Mesenchymal stem cell of Wharton's jelly (primary cell): ENCODE results near the gene GPX2.

GRCh38 chr14:63205050-63205331 lies 748 bp downstream of the RHOJ start:
- CAGE, long polyA plus RNA, result no peak

DNA sequence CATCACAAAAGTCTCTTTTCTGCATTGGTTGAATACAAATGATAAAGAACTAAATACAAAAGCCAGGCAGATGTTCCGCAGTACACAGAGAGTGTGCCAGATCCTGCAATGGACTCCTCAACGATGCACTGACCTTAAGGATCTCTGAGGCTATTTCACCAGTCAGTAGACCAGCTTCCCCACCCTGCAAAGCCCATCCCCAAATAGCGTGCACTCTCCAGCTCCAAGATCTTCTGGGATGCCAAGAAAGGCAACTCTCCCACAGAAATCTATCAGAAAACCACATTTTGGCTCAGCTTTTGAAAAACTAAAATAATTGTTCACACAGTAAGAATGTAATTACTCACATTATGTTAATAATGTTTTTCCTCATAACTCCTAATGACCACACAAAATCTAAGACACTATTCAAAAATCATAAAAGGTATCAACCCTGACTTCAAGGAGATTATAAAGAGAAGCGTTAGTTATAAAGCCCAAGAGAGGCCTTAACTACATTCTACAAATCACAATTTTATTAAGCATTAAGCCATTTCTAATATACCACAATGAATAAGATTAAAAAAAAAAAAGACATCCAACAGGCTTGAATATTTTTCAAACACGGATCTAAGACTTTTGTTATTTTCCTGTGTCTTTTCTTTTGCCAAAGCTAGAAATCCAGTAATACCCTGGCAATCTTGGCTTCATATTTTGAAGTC lies 90.3 kb downstream of the PPP2R5E start:
- CAGE, long polyA plus RNA, result no peak

GRCh38 chr14:63515066-63515372 lies 28.2 kb downstream of the PPP2R5E start:
- CAGE, long polyA plus RNA, result no peak

GRCh38 chr14:63642480-63642700 lies 719 bp upstream of the WDR89 start:
- CAGE, long polyA plus RNA, result no peak

GRCh38 chr14:63920090-63920389 lies 67.2 kb downstream of the SYNE2 start:
- CAGE, long polyA plus RNA, result no peak

DNA sequence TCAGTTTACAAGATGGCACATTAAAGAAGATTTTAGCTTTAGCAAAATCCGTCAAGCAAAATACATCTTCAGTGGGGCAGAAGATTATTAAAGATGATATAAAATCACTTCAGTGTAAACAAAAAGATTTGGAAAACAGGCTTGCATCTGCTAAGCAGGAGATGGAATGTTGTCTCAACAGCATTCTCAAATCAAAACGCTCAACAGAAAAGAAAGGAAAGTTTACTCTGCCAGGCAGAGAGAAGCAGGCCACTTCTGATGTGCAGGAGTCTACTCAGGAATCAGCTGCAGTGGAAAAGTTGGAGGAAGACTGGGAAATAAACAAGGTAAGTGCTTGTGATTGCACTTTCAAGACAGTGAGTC lies 178.2 kb downstream of the SYNE2 start:
- CAGE, long polyA plus RNA, result no peak

DNA sequence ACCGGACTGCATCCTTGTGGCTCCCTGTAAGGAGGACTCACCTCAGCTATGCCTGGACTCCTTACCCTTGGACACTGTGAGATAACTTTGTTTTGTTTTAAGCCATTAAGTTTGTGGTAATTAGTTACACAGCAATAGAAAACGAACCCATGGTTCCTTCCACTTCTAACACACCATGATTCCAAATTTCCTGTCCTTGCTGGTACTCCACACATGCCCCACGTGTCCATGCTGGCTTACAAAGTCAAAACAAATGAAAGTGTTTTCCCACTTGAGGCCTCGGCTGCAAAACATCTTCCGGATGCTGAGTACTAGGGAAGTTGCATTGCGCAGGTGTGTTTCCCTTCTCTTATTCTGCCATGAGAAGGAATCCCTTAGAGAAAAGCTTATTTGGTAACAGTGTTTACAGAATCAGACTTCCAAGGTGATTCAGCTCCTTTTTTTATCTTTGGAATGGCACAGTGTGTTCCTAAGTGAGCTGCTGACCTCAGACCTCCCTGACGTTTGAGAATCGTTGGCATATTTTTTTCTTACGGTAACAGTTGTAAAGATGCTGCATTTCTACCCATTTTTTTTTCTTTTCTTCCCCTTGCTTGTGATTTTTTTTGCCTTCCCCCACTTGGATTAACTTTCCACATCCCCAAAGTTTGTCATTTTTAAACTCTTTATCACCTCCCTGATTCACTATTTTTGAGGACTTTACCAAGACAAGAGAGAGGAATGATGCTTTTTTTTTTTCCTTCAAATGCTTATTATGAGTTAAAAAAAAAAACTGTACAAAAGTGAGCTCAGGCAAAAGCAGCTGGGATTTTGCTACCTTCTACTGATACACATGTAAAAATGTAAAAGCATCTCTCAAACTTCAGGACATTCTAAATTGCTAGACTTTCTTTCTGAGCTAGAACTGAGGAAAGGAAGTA lies 211.3 kb downstream of the ESR2 start:
- CAGE, long polyA plus RNA, result no peak

DNA sequence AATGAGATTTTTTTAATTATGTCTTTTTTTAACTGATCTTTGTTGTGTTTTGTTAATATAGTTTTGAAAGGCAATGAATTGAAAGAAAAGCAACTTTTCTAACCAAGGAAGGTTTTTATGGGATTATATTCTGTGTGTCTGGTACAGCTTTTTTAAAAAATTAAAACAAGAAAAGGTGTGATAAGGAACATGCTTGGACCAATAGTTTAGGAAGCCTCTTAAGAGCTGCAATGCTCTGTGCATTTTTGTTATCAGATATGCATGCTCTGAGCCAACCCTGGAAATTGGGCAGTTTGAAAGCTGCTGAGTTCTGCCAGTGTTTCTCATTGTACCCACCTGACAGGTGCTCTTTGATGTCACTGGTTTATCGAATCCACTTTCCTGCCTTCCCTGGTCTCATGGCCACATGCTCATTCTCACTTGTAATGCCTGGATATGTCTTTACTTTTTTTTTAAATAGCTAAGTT lies 90.9 kb downstream of the ESR2 start:
- CAGE, long polyA plus RNA, result no peak

DNA sequence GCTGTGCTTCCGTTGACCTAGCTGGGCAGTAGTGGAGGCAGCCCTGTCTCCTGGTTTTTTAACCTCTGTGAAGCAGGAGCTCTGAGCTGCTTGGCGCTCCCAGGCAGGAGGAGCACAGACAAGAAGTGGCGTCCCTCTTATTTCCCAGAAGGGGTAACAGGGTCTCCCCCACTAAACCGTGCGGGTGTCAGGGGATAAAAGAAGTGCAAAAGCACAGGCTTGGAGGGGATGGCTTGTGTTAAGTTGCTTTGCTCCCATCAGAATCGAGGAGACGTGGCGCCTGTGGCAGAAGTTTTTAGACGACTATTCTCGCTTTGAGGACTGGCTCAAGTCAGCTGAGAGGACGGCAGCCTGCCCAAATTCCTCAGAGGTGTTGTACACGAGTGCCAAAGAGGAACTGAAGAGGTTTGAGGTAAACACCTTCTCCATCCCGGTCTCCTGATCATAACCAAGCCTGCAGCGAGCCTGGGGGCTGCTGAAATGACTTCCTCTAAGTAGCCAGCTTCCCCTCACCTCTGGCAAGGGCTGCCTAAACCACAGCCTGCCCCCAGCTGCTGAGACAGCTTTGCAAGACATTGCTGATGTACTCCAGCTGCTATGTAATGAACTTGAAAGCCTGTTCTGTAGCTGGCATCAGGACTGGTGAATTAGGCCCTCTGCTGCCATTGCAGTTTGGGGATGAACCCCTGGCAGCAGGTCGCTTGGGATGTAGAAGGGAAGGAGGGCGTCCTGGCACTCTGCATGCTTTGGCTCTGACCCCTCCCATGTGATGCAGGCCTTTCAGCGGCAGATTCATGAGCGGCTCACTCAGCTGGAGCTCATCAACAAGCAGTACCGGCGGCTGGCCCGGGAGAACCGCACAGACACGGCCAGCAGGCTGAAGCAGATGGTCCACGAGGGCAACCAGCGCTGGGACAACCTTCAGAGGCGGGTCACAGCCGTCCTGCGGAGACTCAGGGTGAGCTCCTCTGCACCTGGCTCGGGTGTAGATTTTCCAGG lies 84.7 kb downstream of the ESR2 start:
- CAGE, long polyA plus RNA, result no peak

- CAGE, long polyA plus RNA, result no peak
Measured at GRCh38 chr14:64625383-64625992, 75.7 kb downstream of the PPP1R36 start.

DNA sequence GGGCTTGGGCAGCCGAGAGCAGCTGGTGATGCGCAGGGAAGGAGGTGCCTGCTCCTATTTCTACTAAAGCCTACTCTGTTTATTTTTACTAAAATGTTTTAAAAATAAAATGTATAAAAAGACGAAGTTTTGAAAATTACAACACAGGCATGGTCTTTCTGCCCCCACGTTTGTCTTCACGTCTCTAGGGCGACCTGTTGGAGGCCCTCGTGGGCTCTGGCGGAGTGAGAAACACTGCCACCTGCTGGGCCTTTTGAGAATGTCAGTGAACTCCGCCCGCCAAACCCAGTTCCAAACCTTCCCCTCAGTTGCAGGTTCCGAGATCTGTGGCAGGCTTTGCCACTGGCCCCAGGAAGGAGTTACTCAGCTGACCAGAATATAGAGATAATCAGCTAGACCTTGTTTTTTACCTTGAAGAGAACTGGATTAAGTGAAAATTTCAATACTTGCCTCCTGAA lies 67.6 kb upstream of the PLEKHG3 start:
- CAGE, long polyA plus RNA, result no peak

DNA sequence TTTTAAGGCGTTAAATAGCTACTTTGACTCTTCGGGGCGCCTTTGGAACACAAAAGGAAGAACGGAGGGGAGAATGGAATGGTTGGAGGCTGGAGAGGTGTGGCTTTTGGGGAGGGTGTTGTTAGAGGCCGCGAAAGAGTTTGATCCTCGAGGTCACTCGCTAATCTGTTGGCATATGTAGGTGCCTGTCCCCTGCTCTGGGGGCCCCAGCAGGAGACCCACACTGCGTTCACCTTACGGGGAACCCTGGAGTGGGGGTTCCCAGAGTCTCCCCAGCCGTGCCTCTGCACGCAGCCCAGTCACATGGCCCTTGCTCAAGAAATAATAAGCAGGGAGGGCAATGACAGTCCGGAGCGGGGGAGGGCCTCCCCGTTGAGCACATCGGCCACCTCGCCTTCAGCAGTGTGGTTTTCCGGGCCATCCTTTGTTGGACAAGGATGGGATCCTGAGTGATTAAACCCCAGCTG lies 1.2 kb downstream of the PLEKHG3 start:
- CAGE, long polyA plus RNA, result no peak

GRCh38 chr14:64715279-64716528 lies 11.5 kb downstream of the PLEKHG3 start:
- CAGE, long polyA plus RNA, result no peak

- CAGE, long polyA plus RNA, result no peak
Measured at GRCh38 chr14:64737728-64738130, 33.5 kb downstream of the PLEKHG3 start.

DNA sequence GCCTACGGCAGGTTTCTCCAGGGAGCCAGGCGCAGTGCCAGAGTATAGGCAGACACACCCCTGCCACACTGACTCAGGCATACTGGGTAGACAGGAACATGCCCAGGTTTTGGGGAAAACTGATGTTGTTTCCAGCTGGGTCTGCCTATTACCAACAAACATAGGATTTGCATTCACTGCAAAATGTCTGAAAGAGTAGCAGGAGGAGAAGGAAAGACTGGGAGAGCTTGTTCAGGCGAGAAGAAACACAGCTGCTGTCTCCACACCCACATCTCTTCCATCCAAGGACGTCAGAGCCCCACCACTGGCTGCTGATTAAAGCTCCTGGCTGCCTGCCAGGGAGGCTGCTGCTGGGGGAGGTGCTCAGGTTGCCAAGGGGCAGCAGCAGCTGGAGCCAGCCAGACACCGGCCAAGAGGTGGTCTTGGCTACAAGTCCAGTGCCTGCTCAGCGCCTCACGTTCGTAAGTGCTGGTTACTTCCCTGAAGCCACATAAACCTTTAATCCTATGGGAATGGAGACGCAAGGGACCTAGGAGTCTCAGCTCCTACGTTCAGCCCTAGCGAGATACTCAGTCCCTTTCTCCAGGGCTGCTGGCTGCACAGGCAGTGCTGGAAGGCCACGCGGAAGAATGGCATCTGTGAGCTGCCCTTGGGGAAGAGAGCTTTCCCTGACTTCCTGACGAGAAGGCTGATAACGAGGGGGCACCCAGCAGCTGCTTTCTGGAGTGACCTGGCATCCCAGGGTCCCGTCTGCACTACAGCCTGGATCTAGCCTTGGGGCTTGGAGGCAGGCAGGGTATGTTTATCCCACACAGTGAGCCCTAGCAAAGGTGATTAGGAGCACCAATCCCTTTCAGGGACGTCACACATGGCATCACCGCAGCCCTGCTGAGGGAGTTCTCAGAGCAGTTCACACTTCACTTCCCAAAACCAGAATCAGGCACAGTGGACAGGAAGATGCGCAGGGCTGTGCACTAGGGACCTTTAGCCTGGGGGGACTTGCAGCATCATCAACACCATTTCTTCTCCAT lies 58.2 kb downstream of the PLEKHG3 start:
- CAGE, long polyA plus RNA, result no peak

GRCh38 chr14:64841044-64841773 lies 38.5 kb downstream of the SPTB start:
- CAGE, long polyA plus RNA, result no peak

GRCh38 chr14:64942402-64943265 lies at the start of gene GPX2:
Gene GPX2, minus strand, starts transcription at chr14:64942745.
- CAGE, long polyA plus RNA, result no peak

GRCh38 chr14:65032237-65032873 lies 45.7 kb downstream of the FNTB start:
- CAGE, long polyA plus RNA, result no peak

DNA sequence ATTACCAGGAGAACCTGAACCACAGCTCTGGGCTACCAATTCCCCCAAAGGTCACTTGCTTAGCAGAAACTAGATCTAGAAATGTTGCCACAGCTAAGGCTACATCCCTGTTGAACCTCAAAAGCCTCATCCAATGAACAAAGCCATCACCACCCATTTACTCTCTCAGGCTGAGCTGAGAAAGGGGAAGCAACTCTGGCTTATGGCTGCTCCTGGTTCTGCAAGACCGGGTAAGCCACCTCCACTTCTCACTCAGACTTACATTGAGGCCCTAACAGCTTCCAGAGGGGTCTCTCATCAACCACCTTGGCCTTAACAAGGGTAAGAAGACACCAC lies 27.6 kb downstream of the MAX start:
- CAGE, long polyA plus RNA, result no peak

DNA sequence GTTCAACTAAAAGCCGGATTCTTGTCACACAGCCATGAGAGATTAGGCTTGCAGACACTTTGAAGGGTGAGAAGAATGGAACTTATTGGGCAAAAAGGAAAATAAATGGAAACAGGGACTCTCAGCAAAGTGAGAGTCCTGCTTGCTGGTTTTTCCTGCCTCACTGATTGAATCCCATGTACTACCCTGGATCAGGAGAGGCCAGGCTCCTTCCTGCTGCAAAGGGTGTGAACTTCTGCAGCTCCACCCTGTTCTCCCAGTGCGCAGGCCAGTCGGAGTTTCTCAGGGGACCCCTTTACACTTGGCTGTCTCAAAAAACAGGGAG lies 77.0 kb upstream of the FUT8 start:
- CAGE, long polyA plus RNA, result no peak